UCH-1 (cell line): ENCODE measurements around the gene HOXB7.

GRCh38 chr17:47915938-47917146 is 20.3 kb downstream of the SP2 start:
- RRBS, result 26% methylated on average over 5 of the region's 32 CpGs

DNA sequence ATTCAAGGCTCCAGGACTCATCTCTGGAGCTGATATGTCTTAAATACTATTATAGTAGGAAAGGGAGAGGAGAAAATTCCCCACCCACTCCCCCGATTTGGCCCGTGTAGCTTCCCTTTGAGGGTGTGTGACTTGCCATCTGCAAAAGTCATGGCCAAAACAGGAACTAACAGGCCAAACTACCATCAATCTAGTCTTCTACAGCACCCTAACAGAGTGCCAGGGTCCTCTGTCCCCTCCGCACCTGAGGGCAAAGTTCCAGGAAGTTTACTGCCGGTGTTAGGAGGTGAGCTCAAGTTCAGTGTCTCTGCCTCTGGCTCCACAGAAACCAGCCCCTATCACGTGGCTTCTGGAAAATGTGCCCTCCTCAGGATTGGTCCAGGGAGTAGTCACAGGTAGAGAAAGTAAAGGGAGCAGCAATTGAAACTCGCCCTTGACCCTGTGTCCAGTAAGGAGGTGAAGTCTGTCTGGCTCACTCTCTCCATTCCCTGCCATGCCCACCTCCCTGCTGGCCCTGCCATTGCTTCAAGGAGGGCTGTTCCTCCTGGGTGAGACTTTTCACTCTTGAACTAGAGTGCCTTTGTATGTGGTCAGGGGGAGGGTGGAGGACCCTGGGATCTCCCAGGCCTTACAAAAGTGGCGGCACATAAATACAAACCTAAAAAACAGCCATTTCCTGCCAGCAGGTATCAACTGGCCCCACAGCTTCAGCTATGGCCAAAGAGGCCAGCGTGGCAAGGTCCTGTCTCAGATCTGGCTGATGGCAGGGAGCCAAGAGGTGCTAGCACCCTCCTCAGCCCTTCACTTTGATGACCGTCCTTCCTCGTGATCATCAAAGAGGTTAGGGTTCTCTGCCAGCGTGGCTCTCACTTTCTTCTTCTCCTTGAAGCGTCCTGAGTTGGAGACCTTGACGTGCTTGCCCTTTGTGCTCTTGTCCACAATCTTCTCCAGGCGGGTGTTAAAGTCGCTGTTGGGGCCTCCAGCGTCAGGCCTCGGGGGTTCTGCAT is 5.3 kb downstream of the PRR15L start:
- RRBS, result no CpG with 5 or more reads among the region's 17 CpGs

GRCh38 chr17:48002218-48003021 is 31.5 kb downstream of the CDK5RAP3 start:
- RRBS, result no CpG with 5 or more reads among the region's 6 CpGs

GRCh38 chr17:48014343-48014857 is 23.2 kb downstream of the COPZ2 start:
- RRBS, result no CpG with 5 or more reads among the region's 8 CpGs

- RRBS, result no CpG with 5 or more reads among the region's 4 CpGs
Measured at GRCh38 chr17:48033600-48034154, 3.9 kb downstream of the COPZ2 start.

GRCh38 chr17:48038001-48038191 is 299 bp upstream of the COPZ2 start:
- RRBS, result no CpG with 5 or more reads among the region's 5 CpGs

GRCh38 chr17:48053147-48053838 is 5.1 kb downstream of the NFE2L1 start:
- RRBS, result no CpG with 5 or more reads among the region's 6 CpGs

- RRBS, result no CpG with 5 or more reads among the region's 4 CpGs
Measured at GRCh38 chr17:48103170-48103414, 1.8 kb upstream of the CBX1 start.

DNA sequence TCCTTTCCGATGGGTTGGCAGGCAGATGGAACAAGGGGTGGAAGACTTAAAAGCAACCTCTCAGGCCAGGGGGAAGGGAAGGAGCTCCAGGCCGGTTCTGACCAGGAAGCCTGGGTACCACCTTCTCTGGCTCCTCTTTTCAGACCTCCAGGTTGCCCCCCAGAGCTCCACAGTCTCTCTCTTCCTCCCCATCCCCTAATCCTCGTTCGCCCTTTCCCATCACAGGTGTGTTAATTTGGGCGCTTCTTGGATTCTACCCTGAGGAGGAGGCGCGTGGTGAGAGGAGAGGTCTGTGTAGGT is 5.2 kb upstream of the HOXB2 start:
- RRBS, result no CpG with 5 or more reads among the region's 7 CpGs

DNA sequence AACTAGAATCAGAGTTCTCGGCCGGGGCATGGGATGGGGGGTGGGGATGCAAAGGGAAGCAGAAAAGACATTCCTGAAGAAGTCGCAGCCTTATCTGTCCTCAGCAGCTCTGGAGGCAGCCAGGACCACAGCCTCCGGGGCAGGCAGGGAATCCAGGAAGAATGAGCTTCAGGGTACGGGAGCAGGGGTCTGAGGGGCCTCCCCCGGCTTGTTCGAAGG is 7.9 kb downstream of the HOXB4 start:
- RRBS, result 78% methylated on average over 4 of the region's 7 CpGs

DNA sequence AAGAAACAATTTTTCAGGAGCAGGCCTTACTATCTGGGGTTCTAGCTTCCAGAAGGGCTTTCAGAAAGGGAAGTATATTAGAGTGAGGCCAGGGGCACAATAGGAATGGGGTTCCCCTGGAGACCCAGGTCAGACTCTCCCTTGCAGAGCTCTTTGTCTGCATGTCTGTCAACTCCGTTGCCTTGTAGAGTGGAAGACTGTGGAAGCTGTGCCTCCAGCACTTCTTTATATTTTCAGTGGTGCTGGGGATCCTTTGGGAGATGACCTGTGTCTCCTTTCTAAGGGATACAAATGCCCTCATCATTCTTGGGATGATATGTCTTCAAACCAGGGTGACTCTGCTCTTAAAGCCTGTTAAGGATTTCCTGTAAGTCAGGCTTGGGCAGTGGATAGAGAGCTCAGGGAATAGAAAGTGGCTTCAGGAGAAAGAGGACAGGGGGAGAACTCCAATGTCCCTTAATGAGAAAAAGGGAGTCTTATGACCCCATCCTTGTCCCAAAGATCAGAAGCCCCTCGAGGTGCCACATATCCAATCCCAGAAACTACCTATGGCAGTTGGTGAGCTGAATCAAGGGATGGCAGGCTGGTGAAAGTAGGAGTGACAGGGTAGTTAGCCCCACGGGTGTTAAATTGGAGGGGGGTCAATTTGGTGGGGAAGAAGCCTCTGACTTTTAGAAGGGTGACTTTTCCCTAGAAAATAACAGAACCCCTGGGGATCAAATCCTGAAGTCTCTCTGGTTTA is 1.5 kb downstream of the HOXB3 start:
- RRBS, result no CpG with 5 or more reads among the region's 3 CpGs

- RRBS, result 9% methylated on average over 8 of the region's 23 CpGs
Measured at GRCh38 chr17:48610887-48611257, at the start of gene HOXB7. Gene HOXB7, minus strand, starts transcription at chr17:48611017.

DNA sequence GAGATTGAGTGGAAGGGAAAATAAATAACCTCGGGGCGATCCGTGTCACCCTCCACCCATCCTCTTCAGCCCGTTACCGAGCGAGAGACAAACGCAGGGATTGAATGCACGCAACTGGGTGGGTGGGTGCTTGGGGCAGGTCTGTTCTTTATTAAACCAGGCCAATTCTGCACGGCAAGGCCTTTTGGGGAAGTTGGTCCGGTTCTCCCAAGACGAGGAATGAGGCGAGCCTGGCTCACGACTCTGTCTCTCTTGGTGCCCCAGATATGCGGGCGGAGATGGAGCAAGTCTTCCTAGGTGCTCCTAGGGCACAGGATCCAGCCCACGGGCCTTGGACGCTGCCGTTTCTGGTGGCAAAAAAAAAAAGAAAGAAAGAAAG is 430 bp upstream of the HOXB7 start:
- RRBS, result no CpG with 5 or more reads among the region's 18 CpGs

DNA sequence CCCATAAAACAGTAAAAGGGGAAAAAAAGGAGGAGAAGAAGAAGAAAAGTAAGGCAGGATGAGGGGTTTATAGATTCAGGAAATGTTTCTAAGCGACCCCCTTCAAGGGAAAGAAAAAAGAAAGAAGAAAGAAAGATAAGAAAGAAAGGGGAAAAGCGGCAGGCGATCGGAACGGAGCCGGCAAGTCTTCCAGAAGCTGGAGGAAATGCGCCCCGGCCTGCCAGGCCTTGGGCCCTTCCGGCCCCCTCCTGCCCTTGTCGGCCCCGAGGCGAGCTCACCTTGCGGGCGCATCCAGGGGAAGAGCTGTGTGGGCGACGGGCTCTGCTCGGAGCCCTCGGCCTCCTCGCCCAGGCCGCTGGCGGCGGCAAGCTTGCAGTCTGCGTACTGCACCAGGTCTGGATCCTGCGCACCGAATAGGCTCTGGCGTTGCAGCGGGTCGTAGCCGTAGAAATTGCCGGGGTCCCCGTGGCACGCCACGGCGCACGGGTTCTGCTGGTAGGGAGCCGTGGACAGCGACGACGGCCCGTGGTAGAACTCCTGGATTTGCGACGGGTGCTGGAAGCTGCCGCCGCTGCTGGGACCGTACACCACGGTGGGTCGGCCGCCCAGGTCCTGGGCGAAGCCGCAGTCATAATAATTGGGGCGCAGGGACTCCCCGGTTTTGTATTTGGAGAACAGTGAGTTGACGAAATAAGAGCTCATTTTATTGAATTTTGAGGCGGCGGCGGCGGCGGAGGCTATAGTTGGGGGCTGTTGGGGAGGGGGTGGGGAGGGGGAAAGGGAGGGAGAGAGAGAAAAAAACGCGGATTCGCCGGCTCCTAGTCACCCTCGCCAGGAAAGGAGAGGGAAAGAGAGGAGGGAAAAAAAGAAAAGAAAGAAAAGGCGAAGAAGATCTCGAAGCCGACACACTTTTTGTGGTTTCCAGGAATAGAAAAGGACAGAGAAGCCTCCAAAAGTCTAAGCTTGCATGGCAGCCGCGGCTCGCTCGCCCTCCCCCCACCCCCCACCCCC is 784 bp downstream of the HOXB8 start:
- RRBS, result 89% methylated on average over 2 of the region's 70 CpGs

DNA sequence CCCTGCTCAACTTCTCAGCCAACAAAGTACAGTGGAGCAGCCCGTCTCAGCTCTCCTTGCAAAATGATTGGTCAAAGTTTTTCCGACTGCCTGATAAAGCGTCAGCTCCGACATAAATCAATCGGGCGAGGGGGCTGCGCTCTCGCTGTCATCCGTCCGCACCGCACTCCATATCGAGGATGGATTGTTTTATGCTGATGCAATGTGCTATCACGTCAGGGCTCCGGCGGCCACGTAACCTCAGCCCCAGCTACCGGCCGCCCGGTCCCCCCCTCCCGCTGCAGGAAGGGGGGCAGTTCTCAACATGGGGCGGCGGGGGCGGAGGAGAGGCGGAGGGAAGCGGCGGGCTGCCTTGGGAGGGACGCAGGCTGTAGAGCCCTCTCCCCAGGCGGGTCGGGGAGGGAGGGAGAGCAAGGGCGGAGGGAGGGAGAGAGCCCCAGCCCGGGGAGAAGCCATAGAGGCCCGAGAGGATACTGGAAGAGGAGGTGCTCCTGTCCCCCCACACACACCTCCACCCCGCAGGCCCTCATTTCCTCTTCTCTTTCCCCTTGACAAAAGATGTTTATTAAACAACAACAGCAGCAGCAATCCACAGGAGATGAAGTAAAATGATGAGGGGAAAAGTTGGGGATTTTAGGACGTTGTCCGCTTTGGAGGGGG is 381 bp upstream of the HOXB9 start:
- RRBS, result no CpG with 5 or more reads among the region's 35 CpGs

- RRBS, result 56% methylated on average over 1 of the region's 9 CpGs
Measured at GRCh38 chr17:48628264-48628568, 2.1 kb upstream of the HOXB9 start.

GRCh38 chr17:48671594-48672104 is 45.5 kb upstream of the HOXB9 start:
- RRBS, result no CpG with 5 or more reads among the region's 21 CpGs

DNA sequence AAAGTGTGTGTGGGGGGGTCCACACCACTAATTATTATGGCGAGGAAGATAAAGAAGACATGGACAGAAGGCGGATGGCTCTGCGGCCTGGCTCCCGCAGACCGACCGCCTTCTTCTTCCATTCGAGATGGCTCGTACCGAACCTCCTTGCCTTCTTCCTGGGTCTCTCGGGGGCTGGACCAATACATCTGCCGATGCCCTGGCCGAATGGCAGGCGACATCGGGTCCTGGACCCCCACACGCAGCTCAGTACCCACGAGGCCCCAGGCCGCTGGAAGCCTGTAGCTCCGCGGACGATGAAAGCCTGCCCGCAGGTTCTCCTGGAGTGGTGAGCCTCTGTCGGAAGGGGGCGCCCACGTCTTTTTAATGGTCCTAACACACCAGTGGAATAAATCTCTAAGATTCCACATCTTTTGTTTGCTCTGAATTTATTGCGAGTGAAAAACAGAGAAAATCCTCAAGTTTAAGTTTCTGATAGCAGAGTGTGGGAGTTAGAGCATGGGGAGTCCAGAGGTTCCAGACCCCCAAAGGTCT is 1.4 kb downstream of the PRAC2 start:
- RRBS, result no CpG with 5 or more reads among the region's 25 CpGs

DNA sequence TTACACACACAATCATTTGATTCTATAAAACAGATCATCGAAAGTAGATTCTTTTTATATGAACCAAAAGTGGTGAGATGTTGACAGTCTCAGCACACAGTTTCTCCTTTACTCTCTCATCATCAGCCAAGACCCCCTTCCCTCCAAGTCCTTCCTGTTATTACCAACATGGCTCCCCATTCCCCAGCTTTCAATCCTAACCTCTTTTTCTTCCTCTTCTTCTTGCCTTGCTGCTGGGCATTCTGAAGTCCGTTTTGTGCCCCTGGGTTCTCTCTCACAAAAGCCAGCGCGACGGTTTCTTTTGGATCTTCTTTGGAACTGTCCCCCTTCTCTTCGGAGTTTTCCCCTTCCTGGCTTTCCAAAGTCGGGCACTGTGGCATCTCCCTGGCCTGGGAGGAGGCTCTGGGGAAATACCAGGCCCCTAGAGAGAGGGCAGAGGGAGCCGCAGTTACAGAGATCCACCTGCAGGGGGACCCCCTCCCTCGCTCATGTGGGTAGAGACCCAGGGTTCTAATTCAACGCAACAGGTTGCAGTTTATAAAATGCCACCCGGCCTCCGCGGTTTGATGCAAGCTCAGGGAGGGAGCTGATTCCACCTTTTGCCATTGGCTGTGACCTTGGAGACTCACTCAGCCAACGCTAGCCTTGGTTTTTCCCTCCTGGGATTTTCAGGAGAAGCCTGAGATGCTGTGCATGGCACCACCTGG is 12.3 kb downstream of the TTLL6 start:
- RRBS, result no CpG with 5 or more reads among the region's 14 CpGs

DNA sequence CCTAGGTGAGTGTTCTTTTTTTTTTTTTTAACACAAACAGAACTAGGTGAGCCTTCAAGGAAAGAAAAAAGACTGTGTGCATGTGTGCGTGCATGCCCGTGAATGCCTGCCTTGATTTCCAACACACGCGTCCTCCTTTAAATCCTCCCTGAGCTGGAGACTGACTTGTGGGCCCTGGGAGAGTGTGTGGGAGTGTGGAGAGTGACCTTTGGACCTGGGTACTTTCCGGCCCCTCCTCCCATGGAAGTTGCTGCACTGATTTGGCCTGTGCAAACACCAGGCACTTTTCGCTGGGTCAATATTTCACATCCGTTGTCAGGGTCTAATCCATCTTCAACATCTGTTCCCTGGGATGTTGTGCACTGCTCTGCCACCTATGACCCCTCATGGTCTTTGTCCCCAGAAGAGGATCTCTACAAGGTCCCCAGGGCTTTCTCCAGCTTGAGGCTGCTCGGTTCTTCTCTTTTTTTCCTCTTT is 21.0 kb upstream of the ATP5MC1 start:
- RRBS, result no CpG with 5 or more reads among the region's 8 CpGs